ENCODE results near the genes RIOK1, BLOC1S5 and EEF1E1.

DNA sequence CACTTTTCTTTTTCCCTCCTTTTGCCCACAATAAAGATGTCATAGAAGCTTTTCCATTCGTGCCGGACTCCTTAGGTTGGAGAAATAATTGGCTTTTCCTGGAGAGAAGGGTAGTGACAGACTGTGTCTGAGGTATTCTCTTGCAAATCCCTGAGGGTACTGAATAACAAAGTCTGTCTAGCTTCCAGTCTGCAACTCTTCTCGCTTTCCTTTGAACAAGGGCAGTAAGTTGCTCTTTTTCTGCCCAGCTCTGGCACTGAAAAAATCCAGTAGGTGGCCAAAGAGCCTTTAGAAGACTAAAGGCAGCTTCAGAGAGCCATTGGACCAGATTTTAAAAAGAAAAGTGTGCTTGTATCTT lies 20.7 kb upstream of the RREB1 start:
- RRBS, result no CpG with 5 or more reads among the region's 3 CpGs

- RRBS, result no CpG with 5 or more reads among the region's 2 CpGs
Measured at GRCh38 chr6:7124873-7125437, 17.2 kb downstream of the RREB1 start.

DNA sequence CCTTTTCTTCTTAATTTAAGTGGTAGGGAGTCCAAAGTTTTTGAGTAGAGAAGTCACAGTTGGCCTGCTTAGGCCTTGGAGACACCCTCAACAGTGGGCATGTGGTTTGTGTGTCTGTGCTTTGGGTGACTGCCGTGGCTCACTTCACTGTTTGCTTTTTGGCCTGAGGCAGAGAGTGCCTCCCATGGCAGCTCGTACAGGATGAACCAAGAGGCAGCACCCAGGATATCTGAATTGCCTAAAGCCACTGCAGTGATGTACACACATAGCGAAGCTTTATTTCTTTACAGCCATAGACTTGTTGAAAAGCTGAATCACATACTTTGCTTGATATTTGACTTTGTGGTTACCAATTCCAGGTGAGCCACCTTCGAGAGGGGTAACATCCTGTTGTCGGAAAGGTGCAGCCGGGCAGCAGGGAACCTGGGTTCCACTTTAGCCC lies 21.6 kb downstream of the RREB1 start:
- RRBS, result no CpG with 5 or more reads among the region's 6 CpGs

GRCh38 chr6:7139013-7139615 lies 31.4 kb downstream of the RREB1 start:
- RRBS, result no CpG with 5 or more reads among the region's 2 CpGs

DNA sequence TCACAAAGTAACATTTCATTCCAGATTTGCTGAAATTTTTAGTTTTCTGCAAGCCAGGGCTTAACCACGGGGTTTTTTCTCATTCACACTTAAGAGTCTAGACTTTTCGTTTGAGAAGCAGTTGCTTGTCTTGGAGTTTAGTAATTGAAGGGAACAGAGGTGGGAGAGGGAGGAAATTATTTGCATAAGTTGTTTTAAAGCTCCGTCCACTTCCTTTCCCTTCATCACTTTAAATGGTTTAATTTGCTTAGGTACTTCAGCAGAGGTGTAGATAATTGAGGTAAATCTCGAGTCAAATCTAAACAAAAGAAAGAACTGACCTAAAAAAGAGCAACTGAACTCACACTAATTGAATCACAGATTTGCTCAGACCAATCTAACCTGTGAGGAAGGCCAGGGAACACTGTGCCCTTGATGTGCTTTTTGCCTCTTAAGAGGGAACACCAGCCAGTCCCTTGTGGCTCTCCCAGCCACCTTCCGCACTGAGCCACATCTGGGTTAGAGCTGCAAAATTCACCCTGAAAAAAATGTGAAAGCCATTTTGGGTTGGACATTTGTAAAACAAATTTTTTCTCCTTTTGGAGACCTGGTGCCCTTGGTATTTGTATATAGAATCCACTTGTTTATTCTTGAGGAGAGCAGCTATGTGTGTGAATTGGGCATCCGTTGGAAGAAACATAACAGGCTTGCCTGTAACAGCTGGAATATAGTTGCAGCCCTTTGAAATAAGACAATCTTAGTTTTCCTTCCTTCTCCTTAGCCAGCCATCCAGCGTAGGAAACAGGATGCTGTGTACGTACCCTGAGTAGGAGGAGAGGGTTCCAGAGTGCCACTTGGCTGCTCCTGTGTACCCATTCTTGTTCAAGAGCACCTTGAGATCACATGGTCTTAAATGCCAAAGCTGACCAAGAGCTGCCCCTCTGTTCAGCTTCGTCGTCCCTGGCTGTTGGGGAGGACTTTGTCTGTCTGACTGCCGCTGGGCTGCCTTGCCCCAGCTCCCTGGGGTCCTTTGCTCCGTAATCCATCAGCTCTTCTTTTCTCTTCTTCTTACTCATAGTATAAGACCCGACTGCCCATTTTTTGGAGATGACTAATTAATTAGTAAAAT lies 48.6 kb downstream of the RREB1 start:
- RRBS, result no CpG with 5 or more reads among the region's 13 CpGs

GRCh38 chr6:7166112-7167244 lies 58.7 kb downstream of the RREB1 start:
- RRBS, result no CpG with 5 or more reads among the region's 18 CpGs

DNA sequence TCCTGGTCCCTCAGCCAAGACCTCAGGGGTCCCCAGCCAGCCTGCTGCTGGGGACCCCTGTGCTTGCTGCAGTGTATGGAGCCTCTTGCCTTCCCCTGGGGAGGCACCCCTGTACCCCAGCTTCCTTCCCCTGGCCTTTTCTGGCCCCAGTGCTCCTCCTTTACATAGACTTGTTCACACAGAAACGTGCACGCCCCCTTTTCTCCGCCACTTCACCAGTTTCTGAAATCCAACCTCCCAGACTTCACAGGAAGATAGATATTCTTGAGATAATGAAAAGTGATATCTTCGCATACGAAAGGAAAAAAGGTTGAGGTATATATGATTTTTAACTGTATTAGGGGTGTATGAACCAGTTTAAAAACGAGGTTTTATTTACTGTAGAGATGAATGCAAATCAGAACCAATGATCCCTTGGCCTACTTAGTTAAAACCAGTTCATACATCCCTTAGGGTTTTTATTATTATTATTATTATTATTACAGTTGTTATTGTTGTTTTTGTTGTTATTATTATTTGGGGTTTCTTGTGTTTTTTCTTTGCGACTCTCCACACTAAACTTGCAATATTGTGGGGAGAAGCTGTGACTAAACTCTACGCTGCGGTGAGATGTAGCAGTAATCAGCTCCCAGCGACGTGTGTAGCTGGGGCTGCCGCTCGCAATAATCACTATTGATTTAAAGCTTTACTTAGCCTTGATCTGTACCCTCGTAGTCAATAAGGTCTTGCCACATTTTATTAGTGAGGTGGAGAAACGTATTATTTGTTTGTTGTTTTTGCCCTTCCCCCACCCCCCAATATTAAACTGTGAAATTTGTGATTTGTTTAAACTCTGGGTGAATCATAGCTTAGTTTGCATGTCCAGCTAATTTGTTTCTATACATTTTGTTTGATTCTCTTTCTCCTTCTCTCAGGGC lies 62.2 kb downstream of the SSR1 start:
- RRBS, result no CpG with 5 or more reads among the region's 15 CpGs

DNA sequence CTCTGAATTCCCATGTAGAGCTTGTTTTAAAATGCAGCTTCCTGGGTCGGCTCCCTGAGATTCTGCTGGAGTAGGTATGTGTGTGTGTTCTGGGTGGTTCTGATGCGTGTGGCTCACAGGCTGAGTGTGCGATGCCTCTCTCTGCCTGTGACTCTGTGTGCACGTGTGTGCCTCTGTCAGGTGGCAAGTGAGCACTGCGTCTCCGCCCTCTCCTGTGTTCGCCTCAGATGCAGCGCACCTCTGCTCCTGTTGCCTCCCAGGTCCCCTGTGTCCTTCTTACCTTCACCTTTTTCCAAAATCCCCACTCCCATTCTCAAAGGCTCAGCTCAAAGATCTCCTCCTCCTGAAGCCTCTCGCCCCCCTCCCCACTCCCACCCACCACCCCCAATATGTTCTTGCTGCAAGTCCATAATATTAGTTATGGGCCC lies 45.2 kb downstream of the SSR1 start:
- RRBS, result no CpG with 5 or more reads among the region's 9 CpGs

GRCh38 chr6:7389591-7390502 lies at the start of gene RIOK1:
RIOK1 (plus strand) TSS chr6:7389808.
- RRBS, result 2% methylated on average over 10 of the region's 63 CpGs

GRCh38 chr6:7505079-7506190 lies 36.0 kb upstream of the DSP start:
- RRBS, result no CpG with 5 or more reads among the region's 14 CpGs

GRCh38 chr6:7532818-7533248 lies 8.6 kb upstream of the DSP start:
- RRBS, result no CpG with 5 or more reads among the region's 8 CpGs

DNA sequence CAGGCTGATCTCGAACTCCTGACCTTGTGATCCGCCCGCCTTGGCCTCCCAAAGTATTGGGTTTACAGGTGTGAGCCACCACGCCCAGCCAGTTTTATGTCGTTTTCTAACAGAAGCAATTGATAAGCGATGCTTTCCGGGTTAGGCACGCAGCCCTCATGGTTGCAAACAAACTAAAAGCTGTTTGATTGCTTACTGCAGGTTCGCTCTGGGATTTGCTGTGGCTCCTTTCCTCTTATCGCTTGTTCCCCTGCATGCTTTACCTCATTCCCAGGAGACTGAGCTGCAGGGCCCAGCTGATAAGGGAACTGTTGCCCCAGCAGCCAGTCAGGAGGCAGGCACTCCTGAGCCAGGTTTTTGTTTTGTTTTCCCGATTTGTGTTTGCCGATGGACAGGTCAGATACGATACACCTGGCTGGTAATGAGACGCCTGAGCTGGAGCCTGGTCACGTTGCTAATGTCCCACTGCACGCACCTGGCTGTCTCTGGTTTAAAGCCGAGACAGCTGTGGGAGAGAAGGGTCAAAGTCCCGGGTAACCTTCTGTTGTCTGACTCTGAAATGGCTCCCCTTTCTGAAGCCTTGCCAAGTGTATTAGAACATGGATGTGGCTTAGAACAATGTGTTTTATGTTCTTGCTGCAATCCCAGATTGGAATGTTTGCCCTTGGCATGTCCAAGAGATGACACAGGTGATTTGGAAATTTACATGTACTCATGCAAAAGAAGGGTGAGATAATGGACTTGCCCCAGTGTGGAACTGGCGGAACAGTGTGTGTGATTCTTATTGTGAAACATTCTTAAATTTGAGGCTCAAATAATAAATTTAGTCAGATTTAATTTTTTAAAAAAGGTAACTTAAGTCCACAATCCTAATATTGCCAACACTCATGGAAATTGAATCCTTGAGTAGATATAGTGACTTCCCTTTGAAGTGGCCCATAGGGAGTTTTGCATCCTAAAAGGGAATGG lies 20.0 kb downstream of the DSP start:
- RRBS, result no CpG with 5 or more reads among the region's 19 CpGs

DNA sequence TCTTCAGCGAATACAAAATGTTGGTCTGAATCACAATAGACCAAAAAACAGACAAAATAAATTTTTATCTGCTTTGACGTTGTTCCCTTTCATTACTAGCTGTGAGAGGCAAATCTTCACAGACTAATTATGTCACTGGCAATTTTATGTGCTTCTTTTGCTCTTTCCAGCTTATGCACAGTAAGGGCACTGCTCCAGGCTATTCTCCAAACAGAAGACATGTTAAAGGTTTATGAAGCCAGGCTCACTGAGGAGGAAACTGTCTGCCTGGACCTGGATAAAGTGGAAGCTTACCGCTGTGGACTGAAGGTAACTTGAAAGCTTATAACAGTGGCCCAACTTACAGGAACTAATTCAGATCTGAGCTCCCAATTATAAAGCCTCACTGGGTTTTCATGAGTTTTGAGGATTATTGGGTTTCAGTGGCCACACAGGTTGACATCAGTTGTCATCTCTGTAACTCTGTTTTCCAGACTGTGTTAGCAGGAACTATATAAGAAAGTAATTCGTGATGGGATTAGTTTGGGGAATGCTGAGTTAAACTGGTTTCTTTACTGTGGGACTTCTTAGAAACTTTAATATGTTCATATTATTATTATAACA lies 15.4 kb upstream of the SNRNP48 start:
- RRBS, result no CpG with 5 or more reads among the region's 4 CpGs

DNA sequence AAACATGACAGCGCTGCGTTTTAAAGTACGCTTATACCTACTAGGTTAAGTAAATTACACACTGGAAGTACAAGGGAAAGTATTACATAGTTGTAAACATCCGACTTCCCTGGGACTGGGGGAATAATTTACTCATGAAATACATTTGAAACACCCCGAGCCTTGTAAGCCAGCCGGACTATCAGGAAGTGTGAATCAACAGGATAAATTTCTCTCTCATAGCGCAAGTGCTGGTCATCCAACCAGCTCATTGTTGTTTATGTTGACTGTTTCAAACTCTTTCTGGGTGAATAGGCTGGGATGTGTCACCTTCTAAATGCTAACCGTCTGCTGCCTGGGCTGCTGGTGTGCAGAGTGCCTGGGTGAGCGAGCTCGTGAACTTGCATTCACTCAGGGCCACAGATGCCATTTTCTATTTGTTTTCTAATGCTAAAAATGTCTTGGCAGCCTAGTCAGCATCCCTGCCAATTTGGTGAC lies 5.0 kb downstream of the BMP6 start:
- RRBS, result no CpG with 5 or more reads among the region's 10 CpGs

DNA sequence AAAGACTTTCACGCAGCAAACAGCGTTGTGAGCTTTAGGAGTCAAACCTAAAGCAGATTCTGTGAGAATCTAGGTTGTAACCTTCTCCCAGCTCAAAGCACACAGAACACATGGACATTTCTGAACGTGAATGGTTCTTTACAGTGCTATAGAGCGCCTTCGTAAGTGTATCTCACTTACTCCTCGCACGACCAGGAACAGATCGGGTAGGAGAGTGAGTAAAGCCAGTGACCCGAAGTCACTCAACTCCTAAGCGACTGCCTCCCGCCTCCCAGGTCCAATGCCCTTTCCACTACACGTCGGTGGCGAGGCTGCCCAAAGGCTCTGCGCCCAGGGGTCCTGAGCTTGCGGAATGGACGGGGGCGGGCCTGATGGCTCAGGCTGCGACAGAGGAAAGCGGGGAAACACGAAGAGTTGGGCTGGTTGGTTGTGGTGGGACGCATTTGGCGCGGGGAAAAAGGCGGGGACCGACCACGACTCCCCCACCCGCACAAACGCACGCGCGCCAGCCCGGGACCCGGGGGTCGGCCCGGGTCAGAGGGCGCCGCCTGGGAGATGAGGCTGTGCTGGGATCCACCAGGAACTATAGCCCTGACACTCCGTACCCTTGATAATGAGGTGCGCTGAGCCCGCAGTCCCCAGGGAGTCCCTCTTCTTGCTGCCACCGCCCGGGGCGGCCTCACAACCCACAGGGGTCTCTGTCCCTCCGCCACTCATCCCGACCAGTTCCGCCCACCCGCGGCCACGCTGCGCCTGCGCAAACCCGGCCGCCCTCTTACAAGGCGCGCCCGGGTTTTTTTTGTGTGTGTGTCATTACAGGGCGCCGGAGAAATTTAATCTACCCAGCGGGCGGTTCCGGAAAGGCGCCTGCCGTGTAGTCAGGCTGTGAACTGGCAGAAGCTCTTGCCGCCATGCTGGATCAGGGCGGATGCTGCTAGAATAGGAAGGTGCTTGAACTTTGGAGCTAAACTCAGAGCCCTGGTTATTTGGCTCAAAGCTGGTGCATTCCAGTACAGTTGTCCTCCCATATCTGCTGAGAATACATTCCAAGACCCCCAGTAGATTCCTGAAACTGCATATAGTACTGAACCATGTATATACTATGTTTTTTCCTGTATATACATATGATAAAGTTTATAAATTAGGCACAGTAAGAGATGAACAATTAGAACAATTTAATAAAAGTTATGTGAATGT lies at the start of gene BLOC1S5:
Gene BLOC1S5 (minus strand): TSS at position 730 of the 1,197 bp plus-strand sequence.
- RRBS, result 1% methylated on average over 10 of the region's 66 CpGs

GRCh38 chr6:8101710-8102875 lies at the start of gene EEF1E1:
EEF1E1 (minus strand) TSS chr6:8102548.
- RRBS, result 5% methylated on average over 4 of the region's 55 CpGs

- RRBS, result no CpG with 5 or more reads among the region's 3 CpGs
Measured at GRCh38 chr6:8644774-8644973, 209.3 kb upstream of the SLC35B3 start.

DNA sequence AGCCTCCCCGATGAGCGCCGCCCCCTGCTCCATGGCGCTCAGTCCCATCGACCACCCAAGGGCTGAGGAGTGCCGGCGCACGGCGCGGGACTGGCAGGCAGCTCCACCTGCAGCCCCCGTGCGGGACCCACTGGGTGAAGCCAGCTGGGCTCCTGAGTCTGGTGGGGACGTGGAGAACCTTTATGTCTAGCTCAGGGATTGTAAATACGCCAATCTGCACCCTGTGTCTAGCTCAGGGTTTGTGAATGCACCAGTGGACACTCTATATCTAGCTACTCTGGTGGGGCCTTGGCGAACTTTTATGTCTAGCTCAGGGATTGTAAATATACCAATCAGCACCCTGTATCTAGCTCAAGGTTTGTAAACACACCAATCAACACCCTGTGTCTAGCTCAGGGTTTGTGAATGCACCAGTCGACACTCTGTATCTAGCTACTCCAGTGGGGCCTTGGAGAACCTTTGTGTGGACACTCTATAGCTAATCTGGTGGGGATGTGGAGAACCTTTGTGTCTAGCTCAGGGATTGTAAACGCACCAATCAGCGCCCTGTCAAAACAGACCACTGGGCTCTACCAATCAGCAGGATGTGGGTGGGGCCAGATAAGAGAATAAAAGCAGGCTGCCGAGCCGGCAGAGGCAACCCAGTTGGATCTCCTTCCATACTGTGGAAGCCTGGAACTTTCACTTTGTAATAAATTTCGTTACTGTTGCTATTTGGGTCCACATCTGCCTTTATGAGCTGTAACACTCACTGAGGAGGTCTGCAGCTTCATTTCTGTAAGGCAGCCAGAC lies 589.4 kb upstream of the SLC35B3 start:
- RRBS, result no CpG with 5 or more reads among the region's 21 CpGs

DNA sequence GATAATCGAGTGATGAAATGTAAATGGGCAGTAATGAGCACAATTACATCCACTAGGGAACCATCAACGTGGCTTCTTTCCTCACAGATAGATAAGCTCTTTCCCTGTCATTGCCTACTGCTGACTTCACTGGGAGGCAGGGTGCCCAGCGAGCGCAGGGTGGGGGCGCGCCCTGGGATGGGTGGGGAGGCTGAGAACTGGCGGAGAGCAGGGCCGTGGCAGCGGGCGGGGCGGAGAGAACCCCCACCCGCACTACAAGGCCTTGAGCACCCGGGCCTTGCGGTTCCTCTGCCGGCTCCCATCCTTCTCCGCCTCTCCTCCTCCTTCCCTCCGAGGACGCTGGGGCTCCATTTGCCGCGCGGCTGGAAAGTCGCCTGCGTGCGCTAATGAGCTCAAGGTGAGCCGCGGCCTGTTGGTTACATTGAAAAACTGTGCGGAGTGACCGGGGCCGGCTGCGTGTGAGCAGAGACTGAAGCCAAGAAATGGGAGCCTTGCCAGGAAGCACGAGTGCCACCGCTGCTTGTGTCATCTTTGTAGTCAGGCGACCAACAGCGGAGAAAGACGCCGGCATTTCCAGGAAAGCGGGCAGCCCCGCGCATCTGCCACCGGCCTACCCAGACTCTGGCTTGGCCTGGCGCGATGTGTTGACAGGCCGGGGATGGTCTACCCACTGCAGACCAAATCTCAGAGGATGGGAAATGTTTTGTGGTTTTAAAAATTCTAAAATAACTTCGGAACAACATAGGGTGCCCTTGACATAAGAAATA lies 963.5 kb upstream of the SLC35B3 start:
- RRBS, result 59% methylated on average over 7 of the region's 44 CpGs

- RRBS, result no CpG with 5 or more reads among the region's 12 CpGs
Measured at GRCh38 chr6:10314703-10315430, 100.0 kb downstream of the TFAP2A start.

Data from epithelial cell of esophagus (primary cell).